Neuron (in vitro differentiated cells): ENCODE measurements around a stretch of chr7.

GRCh38 chr7:1647298-1647717 lies 22.8 kb upstream of the ELFN1 start:
- PRO-cap = unidirectional peak, plus-strand start at chr7:1647573

DNA sequence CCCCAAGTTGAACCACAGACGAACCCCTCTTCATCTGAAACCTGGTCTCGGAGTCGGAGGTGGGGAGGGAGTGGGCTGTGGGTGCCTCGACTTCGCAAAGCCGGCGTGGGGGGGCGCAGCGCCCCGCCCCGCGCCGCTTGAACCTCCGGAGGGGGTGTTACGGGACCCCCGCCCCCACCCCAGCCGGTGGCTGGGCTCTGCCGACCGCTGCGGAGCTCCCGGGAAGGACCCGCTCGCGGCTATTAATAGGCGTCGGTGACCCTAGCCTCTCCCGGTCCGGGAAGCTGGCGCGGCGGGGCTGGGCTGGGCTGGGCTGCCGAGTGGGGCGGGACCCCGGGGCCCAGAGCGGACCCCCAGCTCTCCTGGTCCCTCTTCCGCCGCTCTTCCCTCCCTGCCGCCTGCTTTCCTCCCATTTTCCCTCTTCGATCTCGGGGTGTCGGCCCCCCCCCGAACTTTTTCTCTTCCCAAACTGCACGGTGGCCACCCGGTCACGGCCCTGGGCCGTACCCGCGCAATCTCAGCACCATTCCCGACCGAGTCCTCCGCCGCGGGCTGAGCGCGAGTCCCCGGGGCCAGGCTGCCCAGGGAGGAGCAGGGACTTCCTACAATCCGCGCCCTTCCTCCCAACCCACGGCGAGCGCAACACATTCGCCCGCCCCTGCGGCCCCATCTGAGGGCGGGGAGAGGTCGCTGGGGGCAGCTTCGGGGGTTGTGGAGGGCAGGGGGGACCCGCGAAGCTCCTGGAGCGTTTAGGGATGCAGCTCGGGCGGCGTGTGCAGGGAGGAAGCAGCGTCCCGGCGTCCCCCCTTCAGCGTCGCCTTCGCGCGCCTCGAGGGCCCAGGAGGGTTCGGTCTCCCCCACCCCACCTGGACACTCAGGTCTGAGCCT lies 3.1 kb upstream of the ELFN1 start:
- PRO-cap = bidirectional peak, plus-strand start at position 177 of the sequence, minus-strand start at position 171 of the sequence; bidirectional peak, plus-strand start at position 523 of the sequence, minus-strand start at position 247 of the sequence

DNA sequence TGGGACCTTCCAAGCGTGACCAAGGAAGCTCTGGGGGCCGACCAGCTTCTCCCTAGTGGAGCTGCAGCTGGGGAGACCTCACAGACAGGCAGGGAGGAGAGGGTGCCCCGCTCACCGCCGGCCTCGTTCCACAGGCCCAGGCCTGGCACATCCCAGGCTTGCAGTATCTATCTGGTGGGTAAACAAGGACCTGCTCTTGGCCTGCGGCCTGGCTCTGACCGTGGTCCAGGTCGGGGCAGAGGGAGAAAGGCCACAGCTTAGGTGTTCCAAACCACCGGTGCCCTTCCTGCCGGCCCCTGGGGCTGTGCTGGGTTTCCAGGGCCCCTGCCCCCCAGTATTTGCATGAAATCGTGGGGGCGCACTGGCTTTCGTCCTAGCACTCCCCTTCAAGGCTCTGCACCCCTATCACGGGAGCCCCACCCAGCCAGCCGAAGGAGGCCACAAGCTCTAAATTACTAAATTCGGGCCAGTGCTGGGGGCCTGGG lies 1.5 kb upstream of the ELFN1 start:
- PRO-cap = unidirectional peak, plus-strand start at position 163 of the sequence

GRCh38 chr7:1695009-1695346 lies 24.9 kb downstream of the ELFN1 start:
- PRO-cap = no peak

GRCh38 chr7:1842838-1843957 lies 173.1 kb downstream of the ELFN1 start:
- PRO-cap = no peak

DNA sequence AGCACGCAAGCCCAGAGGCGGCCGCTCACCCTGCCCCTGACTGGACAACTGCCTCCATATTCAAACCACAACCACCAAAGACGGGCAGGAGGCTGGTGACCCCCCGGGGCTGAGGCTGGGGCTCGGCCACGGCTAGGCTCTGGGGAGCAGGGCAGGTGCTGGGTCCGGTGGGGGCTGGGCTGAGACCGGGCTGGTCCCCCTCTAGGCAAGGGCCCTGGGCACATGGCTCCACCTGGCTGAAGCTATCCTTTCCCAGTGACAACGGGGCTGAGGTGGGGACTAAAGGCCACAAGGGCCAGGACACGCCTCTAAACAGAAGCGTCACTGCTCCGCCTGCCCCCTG lies 191.0 kb downstream of the ELFN1 start:
- PRO-cap = no peak

- PRO-cap = no peak
These were observed 252.2 kb downstream of the ELFN1 start for GRCh38 chr7:1922065-1922800.

DNA sequence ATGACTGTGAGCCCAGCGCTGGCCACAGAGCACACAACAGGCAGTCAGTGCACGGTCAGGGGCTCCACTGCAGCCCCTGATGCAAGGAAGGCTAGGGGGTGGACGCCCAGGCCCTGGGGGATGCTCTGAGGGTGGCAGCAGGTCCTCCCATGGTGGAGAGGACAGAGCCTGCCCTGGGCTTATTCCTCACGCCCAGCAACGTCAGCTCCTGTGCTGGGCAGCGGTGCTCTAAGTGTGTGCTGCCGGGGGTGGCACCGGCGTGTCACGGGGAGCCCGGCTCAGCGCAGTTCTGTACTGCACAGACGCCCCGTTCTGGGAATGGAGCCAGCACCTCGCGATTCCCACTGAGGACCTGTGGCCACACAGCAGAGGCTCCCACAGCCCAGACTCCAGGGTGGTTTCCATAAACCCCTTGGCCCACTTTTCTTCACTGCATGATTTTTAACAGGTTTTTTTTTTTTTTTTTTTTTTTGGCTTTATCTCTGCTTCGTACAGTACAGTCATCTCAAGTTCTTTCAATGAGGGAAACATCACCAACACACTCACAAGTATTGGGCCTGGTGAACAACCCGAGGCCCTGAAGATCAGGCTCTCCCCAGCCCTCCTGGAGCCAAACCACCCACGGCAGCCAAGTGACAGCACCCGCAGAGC lies 223.0 kb downstream of the MAD1L1 start:
- PRO-cap = no peak

DNA sequence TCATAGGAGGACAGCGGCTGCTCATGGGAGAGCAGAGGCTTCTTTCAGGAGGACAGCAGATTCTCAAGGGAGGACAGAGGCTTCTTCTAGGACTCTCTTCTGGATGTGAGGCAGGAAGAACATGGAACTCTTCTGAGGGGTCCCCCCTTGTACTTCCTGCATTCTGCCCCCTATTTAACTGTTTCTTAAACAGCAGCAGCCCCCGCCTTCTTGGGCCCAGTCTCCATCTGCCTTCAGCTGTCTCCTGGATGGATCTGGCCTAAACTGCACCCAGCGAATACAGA lies 167.8 kb downstream of the MAD1L1 start:
- PRO-cap = no peak

GRCh38 chr7:2072922-2073335 lies 159.8 kb downstream of the MAD1L1 start:
- PRO-cap = no peak

DNA sequence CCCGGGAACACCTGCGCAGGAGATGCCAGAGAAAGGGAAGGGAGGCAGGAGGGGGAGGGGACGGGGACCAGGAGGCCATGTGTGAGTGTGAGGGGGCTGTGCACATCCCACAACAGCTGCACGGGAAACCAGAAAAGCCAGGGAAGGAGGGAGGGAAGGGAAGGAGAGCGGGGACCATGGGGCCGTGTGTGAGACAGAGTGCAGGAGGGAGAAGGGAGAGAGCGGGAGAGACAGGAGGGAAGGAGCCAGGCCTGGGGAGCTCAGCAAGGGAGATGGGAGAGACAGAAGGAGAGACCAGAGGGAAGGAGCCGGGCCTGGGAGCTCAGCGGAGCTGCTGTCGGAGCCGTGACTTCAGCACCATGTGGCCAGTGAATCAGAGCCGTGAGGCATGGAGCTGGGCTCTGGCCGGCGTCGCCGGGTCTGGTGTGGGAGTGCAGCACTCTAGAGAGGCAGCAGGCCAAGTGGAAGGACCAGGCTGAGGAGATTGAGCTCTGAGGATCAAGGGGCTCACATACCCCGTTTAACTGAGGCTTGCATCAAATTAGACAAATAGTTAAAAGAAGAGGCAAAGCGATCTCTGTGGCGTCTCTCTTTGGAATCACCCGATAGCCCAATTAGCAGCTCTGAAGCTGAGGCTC lies 150.5 kb downstream of the MAD1L1 start:
- PRO-cap = bidirectional peak, plus-strand start at position 444 of the sequence, minus-strand start at position 268 of the sequence

GRCh38 chr7:2360598-2361194 lies 6.1 kb downstream of the EIF3B start:
- PRO-cap = no peak

DNA sequence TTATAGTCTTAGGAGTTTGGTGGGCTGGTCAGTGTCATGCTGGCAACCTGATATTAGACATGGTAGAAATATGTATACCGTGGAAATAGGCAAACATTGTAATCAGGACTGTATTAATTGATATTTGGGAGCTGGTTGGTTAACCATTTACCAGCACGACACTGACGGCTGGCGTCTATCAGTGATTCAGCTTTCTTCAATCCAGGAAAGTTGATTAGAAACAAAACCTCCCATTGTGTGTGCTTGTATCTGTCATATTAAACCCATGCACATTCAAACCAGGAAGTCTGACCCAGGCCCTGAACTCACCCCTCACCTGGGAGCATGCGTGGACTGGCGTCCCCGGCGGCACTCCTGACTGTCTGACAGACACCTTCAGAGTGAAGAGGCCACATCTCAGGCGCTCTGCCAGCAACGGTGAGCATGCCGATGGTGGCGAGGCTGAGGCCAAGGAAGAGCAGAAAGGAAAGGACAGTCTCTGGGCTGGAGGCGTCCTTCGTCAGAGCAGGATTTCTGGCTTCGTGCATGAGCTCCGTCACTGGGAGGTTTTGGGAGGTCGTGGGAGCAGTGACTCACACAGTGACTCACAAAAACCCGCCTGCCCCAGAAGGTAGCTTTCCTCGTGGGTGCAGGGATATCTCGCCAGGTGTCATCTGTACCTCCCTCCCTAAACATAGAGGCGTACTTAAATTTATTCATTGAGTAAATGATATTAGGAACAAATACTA lies 13.3 kb downstream of the IQCE start:
- PRO-cap = no peak

- PRO-cap = no peak
These were observed 18.3 kb upstream of the TTYH3 start for GRCh38 chr7:2613187-2614177.

DNA sequence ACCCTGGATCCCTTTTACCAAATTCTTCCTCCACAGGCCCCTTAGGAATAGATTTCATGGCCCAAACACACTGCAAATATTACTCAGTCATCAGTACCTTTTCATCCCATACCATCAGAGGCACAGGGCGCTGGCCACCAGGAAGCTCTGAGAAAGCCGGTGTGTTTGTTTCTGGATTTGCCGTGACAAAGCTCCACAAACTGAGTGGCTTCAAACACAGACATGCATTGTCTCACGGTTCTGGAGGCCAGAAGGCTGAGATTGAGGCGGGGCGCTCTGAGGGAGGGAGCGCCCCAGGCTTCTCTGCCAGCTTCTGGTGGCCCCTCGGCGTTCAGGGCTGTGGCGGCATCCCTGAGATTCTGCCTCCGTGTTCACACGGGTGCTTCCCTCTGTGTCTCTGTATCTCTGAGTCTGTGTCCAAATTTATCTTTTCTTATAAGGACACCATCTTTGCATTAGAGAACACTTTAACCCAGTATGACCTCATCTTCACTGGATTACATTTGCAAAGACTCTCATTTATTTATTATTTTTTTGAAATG lies 3.6 kb upstream of the TTYH3 start:
- PRO-cap = no peak

DNA sequence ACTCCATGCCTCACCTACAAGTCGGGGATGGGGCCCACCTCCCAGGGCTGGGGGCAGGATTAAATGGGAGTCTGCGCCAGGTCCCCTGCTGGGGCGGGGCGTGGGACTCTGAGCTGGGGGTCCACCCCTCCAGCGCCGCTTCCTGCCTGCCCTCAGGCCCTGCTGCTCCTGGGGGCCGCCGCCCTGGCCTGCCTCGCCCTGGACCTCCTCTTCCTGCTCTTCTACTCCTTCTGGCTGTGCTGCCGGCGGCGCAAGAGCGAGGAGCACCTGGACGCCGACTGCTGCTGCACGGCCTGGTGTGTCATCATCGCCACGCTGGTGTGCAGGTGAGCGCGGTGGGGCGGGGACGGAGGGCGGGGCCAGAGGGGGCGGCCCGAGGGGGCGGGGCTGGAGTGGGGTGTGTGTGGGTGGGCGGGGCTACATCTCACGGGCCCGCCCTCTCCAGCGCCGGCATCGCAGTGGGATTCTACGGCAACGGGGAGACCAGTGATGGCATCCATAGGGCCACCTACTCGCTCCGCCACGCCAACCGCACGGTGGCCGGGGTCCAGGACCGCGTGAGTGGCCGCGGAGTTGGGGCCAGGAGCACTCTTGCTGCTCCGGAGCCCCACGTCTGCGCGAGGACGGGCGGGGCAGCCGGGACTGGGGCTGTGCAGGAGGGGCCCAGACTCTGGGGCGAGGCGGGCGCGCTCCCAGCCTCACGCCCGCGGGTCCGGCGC lies 15.1 kb downstream of the TTYH3 start:
- PRO-cap = no peak

GRCh38 chr7:2676489-2676944 lies 11.5 kb upstream of the AMZ1 start:
- PRO-cap = unidirectional peak, minus-strand start at chr7:2676779

DNA sequence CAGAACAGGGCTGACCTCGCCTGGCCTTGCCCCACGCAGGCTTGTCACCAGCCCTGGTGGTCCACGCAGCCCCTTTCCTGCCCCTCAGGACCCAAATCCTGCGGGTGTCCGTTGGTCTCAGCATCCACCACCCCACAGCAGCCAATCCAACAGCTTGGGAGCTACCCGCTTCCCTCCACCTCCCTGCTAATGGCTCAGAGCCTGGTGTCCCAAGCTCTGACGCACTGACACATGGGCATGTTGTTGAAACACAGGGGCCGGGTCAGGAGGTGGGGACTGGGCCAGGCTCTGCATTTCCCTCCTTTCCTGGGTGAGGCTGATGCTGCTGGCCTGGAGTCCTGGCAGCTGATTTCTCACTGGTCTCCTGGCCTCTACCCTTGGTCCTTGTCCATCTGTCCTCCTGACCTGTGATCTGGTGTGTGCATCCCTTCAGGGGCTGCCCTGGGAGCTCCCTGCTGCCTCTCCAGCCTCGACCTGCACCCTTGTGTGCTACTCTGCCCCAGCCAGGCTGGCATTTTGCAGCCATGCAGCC lies 13.8 kb downstream of the AMZ1 start:
- PRO-cap = no peak

DNA sequence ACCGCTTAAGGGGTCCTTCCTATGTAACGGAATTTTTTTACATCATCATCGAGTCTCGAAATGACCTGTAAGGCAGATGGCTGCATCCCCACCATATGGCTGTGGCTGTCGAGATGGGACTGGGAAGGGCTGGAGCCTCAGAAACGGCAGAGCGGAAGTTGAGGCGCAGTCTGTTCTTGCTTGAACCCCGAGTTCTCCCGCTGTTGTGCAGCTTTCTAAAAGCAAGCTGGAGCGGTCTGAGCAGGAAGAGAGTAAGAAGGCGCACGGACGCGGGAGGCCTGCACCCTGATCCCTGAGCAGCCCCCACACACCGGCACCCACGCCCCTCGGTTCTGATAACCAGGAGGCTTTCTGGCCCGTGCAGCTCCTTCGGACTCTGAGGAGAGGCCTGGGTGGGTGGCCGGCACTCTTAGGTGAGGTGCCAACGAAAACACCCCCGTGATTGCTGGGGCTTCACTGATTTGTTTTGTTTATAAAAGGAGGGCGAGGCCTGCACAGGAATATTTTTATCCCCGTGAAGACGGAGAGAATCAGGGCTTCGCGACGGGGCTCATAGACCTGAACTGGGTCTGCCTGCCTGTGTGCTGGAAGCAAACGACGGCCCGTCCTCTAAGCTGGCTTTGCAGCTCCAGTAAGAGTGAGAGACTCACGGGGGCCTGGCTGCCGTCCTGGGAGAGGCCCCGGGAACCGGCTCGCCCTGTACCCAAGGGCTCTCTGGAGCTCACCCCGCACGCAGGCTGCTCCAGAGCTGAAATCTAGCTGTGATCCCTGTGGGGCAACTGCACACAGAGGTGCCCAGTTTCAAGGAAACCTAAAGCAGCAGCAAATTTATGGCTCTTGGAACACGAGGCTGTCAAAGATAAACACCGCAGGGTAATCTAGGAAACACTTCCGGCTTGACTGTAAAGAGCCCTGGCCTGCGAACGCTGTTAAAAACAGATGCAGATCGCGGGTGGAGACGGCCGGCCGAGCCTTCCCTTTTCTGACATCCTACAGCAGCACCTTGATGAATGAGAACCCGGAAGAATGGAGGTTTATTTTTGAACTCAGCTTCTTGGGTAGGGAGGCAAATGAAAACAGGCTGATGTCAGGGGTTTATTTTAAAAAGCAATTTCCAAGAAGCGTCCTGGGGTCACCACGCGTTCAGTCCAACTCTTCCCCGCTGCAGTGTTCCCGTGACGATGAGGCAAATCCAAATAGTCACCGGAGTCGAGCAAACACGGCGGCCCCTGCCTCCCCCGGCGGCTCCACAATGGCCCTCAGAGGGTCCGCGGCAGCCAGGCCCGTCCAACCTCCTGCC lies 29.2 kb downstream of the AMZ1 start:
- PRO-cap = no peak

DNA sequence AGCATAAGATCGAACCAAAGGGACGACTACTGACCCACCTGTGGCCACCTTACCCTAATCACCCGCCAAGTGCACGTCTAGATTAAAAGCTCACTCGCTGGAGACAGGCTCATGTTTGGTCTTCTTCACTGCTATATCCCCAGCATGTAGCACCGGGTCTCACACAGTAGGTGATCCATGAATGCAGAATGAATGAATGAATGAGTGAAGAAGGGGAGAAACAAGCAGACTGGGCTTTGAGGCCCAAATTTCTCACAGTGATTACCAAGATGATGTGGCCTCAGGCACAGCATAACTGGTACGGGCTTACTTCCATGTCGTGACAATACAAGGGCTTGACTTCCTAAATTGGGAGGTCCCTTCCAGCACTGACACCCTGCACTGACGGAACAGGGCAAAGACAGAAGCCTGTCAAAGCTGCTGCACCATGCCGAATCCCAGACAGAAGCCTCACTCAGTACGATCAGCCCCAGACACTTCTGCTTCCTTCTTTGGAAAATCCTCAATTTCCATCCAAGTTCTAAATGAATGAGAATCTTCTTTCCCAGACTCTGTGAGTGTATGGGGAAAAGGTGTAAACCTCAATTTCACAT lies 52.0 kb downstream of the GNA12 start:
- PRO-cap = no peak